A673 (cell line): ENCODE measurements around a stretch of chr15.

- PRO-cap: no peak
Measured at GRCh38 chr15:59530947-59531502, 80.6 kb upstream of the GCNT3 start.

- PRO-cap: no peak
Measured at GRCh38 chr15:59595290-59595901, 16.2 kb upstream of the GCNT3 start.

GRCh38 chr15:59739530-59740286 lies 50.6 kb upstream of the BNIP2 start:
- PRO-cap: no peak

DNA sequence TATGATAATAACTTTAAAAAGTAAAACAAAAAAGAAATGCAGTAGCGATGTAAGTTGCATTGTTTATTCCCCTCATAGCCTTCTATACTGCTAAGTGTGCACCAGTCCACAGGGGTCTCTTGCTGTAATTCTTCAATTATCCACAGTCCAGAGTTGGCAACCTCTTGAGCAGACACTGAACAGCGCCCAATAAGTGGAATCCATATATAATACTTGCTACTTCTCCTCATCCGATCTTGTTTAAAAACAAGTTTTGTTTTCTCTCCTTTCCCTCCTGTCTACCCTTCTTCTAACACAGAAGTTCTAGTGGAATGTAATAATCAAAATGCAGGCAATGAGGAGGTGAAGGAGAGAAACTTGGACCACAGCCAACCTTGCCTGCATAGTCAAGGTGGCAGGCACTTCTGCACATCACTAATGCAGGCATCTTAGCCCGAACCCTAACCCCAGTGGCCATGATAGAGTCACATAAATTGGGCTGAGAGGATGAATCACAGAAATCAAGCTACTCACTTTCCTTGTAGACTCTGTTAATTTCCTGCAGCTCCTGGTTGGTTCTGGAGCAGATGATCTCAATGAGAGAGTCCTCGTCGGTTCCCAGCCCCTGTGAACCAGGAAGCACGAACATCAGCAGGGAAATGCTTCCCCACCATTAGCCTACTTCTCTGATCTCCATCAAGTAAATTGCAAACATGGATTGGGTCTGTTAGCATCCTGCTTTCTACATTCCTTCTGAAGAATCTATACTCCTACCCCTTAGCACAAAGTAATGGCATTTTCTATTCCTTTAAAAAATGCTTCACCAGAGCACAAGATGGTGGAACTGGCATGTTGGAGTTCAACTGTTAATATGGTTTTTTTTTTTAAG lies 40.9 kb downstream of the ANXA2 start:
- PRO-cap: no peak

DNA sequence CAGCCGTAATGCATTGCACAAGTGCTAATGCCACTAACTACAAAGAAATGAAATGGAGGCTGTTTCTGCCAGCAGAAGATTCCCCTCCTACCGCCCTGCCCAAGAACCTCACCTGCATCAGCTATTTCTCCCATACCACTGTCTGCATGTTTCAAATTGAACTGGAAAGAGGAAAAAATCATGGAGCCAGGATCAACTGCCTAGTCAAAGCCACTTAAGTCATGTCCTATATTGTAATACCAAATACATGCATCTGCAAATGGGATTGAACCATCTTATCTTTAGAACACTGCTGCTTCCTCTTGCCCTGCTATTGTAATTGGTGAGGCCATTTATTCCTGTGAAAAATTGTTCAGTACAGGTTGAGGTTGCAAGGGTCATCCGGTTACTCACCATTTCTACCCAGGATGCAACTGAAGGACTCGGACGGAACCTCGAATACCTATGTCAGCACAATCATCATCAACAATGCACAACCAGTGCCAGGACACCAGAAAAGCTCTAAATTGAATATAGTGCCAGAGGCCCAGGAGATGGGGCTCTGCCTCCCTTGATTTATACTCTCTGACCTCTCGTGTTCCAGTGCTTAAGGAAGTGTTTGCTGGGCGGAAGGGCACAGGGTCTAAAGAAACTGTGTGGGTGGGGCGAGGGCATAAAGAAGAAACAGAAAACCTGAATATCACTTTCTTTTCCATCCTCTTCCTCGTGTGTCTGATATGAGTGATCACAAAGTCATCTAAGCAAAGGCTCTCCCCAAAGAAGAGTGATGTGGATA lies 27.4 kb downstream of the ANXA2 start:
- PRO-cap: no peak

- PRO-cap: no peak
Measured at GRCh38 chr15:60376525-60377274, 21.1 kb downstream of the ANXA2 start.

DNA sequence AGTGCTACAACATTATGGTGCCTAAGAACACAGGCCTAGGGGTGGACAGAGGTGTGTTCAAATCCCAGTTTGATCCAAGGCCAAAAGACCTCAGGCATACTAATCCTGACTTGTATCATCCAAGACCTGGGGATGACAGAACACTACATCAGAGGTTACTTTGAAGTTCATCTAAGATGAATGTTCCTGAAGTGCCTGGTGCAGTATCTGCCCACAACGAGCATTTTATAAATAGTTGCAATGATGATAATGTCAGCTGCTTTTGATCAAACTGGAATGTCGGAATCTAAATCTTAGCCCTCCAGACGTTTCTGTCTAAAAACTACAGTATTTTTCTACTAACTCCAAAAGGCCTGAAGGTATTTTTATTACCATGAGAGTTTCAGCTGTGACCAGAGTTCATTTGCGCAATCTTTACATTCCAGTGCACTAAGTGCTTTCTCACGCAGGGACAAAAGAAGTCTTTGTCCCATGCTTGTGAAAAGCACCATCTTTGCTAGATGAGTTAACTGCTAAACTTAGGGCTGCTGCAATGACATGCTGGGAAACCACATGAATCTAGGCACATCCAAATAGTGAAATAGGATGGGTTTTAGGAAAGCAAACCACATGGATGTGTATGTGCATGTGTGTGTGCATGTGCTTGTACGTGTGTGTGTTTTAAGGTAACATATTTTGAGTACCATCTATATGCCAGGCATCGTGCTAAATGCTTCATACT lies 18.1 kb downstream of the ANXA2 start:
- PRO-cap: unidirectional peak, plus-strand start at position 508 of the sequence

GRCh38 chr15:60402521-60403154 lies 4.9 kb upstream of the ANXA2 start:
- PRO-cap: no peak

DNA sequence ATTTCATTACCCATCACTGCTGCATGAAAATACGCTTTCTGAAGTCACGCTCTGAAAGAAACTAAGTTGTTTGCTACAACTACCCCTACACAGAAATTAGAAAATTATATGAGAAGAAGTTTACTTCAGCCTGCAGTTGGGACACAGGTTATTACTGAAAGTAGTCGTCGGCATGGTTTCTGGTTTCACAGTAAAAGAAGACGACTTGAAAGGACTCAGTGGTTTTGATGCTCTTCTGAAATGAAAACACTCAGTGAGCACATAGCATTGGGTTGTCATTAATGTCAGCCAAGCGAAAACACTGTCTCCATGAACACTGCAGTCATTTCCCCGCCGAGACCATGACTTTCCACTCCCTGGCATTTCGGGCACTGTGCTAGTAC lies 69.1 kb upstream of the ICE2 start:
- PRO-cap: no peak

DNA sequence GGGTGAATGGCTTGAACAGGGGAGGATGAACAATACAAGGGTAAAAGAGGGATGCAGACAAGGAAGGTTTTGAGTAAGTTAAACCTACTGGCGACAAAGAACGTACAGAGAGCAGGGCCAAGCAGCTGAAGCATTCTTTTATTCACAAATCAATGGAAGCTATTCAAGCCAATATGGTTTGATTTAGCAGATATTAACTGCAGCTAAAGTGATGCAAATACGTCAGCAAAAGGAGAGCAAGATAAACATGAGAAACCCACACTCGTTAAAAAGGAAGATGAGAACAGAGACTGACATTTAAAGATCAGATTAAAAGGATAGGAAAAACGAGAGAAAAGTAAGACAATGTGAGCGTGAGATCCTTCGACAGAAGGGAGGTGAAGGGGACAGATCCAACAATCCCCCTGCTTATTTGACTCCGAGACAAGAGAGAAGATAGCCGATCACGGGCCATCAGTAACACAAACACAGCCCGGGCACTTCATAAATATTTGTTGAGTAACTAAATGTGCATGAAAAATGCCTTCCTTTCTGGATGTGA lies 90.8 kb upstream of the ICE2 start:
- PRO-cap: no peak

- PRO-cap: no peak
Measured at GRCh38 chr15:60589049-60589683, 110.2 kb upstream of the ICE2 start.

GRCh38 chr15:60656491-60656961 lies 177.6 kb upstream of the ICE2 start:
- PRO-cap: no peak

DNA sequence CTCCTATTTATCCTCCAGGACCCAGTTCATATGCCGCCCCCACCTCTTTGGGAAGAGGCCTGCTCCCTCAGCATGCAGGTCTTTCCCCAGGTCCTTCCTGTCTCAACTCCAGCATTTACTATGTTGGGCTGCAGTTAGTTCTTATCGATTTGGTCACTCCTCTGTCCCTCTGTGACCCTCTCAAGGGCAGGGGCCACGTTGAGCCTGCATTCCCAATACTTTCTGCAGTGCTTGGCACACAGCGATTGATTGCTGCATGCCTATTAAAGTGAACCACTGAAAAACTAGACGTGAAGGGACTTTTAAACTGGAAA lies 321.8 kb upstream of the ICE2 start:
- PRO-cap: no peak

DNA sequence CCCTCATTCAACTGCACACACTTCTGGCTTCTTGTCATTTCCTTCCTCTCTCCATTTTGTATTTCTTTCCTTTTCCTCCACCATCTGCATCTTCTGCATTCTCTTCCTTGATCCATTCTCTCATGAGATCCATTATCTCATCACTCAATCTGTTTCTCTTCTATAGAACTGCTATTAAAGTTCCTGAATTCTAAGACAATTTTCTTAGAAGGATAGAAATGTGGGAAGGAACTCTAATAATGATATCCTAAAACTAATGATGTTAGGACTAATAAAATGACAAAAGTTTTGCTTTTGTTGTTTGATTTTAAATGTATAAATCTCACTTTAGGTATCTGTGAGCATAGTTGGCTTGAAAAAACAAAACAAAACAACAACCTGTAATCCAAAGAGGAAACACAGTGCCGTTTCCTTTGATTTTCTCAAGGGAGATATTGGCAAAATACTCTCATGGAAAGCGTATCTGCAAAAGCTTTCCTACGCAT lies 217.9 kb downstream of the RORA start:
- PRO-cap: no peak

DNA sequence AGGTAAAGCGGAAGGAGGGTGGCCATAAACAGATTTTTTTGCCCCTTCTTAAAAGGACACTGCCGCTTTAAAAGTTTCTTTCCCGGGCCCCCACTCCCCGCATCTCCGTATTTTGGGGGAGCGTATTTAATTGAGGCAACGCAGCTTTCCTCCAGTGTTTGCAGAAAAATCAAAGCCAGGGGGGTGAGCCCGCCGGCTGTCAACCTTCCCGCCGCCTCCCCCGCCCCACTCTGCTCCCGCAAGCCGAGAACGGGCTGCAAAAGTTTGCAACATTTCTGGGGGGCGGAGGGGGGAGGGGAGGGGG lies 539 bp downstream of the RORA start:
- PRO-cap: no peak

DNA sequence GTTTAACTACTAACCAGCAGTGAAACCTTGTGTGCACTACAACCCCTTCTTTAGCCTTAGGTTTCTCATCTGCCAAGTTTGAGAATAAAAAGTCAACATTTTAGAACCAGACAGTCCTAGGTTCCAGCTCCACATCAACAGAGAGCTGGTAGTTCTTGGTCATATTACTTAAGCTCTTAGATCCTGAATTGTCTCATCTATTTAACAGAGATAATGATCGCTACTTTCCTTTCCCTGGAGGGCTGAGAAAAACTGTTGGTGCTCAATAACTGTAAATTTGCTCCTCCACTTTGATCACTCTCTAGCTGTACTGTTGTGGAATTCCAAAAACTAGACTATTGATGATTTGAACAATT lies 160.6 kb upstream of the RORA start:
- PRO-cap: no peak

- PRO-cap: no peak
Measured at GRCh38 chr15:61510197-61510656, 281.1 kb upstream of the RORA start.

DNA sequence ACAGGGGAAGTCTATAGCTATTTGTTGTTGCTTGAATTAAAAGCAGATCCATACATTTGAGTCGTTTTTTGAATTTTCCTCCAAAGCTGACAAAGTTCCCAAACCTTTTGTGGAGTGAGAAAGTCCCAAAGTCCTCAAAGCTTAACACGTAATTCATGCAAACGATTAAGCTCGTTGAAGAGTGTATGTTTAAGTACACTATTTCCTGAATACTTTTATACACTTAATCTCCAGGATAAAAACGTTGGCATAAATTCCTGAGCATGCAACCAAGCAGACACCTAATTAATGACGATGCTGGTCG lies 999 bp downstream of the VPS13C start:
- PRO-cap: no peak

- PRO-cap: bidirectional peak, plus-strand start at chr15:62059854, minus-strand start at chr15:62059830; unidirectional peak, minus-strand start at chr15:62060103
Measured at GRCh38 chr15:62059600-62060218, 538 bp downstream of the VPS13C start.

DNA sequence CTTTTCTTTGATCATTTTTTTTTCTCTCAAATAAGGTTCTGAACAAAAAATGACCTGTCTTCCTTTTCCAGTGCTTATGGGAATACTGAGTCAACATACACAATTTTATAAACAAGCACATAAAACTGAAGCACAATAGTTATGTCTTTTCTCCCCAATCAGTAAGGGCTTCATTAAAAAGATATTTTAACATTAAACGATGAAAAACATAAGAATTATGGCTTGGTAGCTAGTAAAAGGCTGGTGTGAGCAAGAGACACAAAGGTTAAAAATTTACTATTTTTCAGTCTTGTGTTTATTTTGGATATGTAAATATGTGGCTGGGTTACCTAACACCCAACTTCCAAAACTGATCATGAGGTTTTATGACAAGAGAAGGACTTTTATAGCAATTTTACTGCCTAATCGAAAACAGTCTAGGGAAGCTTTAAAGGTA lies 102.1 kb upstream of the TLN2 start:
- PRO-cap: no peak